GM19240 (cell line): ENCODE measurements around a stretch of chr13.

DNA sequence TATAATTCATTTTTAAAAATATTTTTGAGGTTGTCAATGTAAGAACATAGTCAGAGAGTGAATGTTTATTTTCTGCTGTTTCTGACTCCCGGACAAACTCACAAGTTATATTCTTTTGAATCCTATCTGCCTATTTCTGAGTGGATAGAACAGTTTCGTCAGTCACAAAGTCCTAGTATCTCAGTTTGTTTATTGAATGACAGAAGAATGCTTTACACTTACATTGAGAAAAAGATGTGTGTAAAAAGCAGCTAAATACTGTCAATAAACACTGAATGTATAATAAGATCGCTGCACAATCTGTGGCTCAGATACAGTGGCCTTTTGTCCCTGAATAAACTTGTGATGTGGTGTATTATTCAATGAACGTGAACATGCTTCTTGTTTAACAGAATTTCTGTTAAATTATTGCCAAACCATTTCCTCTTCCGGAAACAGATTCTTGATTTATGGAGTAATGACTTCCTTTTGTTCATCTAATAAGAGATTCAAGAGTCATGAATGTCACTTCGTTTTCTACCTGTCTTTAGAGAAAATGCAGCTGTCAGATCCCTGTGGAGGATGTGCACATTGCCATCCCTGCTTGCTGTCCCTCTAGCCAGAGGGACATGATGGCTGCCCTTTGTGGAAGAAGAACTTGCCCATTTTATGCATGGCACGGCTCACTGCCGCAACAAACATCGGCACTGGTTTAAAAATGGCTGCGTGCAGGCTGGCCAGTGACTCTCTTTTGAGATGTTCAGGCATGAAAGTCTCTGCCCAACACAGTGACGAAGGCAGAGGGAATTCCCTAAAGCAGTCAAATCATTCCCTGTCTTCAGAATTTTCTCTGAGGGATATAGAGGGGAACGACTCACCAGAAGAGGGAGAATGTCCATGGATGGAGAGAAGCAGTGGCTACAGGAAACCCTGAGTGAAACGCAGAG, 3.2 kb upstream of the TNFSF13B start:
- RRBS: no CpG with 5 or more reads among the region's 13 CpGs

- RRBS: no CpG with 5 or more reads among the region's 8 CpGs
These were observed 150.0 kb downstream of the MYO16 start for GRCh38 chr13:108779317-108779963.

GRCh38 chr13:108963324-108963642, 333.9 kb downstream of the MYO16 start:
- RRBS: no CpG with 5 or more reads among the region's 2 CpGs

DNA sequence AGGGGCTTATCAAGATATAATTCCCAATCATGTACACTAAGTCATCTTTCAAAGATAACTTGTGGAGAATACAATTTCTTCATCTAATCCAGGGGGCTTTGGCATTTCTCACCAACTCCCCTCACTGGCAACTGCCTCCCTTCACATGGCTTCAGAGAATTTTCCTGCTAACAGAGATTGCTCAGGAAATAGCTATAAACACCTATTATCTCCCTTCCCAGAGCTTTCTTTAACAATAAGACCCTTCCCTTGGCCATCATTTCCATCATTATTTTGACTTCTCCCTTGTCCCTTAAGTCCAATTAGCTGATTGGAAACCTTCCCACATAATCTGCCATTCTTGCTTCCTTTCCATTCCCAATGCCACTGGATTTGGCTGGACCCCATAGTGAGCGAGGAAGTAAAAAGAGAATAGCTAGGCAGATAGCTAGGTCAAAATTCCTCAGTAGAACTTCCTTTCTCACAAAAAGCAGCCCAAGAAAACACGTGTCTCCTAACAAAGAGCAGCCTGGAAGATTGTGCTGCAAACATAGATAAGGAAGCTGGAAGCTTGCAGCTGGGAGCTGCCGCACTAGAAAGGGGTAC, 522.0 kb downstream of the IRS2 start:
- RRBS: no CpG with 5 or more reads among the region's 3 CpGs

DNA sequence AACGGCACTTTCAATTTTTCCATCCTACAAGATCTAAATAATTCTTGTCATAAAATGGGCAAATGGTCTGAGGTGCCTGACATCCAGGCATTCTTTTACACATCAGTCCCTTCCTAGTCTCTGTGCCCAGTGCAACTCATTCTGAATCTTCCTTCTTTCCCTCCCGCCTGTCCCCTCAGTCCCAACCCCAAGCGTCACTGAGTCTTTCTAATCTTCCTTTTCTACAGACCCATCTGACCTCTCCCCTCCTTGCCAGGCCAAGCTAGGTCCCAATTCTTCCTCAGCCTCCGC, 519.7 kb downstream of the IRS2 start:
- RRBS: no CpG with 5 or more reads among the region's 4 CpGs

GRCh38 chr13:109309858-109310612, 476.3 kb downstream of the IRS2 start:
- RRBS: no CpG with 5 or more reads among the region's 11 CpGs

DNA sequence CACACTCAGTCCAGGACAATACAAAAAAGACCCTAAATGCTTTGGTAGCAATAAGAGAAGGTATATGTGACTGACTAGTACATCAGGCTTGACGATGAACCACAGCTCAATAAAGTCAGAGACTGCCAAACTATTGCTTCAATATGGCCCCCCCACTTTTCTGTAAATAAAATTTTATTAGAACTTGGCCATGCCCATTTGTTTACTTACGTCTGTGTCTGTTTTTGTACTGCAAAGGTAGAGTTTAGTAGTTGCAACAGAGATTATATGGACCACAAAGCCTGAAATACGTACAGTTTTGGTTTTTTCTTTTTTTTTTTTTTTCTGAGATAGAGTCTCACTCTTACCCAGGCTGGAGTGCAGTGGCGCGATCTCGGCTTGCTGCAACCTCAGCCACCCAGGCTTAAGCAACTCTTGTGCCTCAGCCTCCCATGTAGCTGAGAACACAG, 136.6 kb downstream of the IRS2 start:
- RRBS: no CpG with 5 or more reads among the region's 6 CpGs

GRCh38 chr13:109704443-109705807, 81.5 kb downstream of the IRS2 start:
- RRBS: no CpG with 5 or more reads among the region's 35 CpGs

DNA sequence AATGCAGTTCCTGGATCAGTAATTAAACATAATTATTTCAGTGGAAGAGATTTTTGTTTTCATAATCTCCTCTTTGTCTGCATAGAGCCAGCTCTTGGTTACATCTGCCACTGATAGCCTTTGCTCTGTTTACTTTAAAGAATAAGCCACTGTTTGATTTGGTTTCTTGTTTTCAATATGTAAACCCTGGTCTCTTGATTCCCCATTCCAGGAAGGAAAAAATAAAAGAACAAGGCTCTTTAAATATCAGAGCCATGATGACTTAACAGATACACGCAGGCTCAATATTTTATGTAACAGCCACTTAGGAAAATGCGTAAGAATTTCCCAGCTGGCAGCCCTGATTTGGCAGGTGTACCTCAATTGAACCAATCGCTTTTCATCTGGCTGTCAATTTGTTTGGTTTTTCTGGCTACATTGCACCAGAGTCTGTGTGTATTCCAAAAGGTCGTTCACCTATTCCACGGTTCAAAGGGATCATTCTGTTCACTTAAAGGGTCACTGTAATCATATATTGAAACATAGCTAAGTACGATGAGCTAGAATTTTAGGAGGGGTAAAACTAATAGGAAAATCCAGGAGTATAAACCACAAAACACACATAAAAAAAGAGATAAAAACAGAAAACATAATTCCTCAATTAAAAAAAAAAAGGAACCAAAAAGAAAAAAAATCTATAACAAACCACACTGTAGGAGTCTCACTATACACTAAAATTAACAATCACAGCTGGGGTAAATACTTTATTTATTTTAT, 65.5 kb downstream of the IRS2 start:
- RRBS: no CpG with 5 or more reads among the region's 6 CpGs

GRCh38 chr13:109723057-109723516, 63.3 kb downstream of the IRS2 start:
- RRBS: no CpG with 5 or more reads among the region's 3 CpGs

DNA sequence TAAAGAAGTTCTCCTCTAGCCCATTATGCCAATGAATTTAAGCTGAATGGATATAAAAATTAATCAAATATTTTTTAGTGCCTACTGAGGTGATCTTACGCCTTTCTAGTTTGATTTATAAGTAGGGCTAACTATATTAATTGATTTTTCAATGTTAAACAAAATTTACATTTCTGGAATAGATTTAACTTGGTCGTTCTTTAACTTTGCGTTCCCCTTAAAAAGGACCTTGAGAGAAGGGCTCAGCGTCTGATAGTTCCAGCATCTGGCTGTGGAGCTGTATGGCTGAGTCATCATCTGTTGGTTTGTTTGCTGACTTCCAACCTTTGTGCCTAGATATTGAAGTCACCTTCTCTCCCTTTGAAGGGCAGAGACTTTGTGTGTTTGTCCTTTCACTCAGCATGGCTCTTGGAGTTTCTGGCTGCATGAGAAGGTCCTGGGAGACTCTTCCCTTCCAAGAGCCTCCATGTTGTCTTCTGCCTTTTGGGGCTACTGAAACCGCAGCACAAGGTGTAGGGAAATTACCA, 16.5 kb upstream of the IRS2 start:
- RRBS: no CpG with 5 or more reads among the region's 5 CpGs

DNA sequence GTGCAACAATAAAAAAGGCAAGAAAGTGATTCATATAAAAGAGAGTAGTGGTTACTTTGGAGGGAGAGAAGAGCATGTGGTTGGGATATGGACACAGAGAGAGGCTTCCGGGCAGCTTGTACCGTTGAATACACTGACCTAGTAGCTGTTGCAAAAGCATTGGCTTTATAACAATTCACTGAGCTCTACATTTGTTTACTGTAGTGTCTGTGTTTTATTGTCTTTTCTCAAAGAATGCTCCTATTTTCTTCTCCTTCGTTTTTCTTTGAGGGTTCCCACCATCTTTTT, 29.7 kb upstream of the IRS2 start:
- RRBS: no CpG with 5 or more reads among the region's 3 CpGs

DNA sequence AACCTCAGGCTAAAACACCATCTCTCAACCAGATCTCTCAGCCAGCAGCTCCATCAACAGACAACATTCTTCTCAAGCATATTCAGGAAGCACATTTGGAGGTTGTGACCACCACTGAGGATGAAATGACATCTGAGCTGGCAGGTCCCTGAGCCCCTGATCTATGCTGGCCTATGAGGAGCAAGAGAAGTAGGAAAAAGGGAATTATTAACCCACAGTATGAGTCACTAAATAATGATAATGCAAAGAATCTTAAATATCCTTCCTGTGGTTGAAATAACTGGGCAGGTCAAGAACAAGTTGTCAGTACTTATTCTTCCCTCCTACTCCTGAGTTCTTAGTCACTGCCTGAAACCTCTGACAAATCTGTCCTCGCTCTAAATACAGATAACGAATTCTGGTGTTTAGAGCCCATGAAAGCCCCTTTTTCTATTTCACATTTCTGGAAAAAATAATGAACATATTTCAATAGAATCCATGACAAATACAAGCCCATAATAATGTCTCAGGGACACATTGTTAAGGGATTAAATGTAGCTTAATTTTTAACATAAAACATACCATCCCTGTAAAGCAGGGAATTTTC, 225.8 kb upstream of the IRS2 start:
- RRBS: no CpG with 5 or more reads among the region's 2 CpGs

- RRBS: no CpG with 5 or more reads among the region's 5 CpGs
These were observed 237.3 kb upstream of the IRS2 start for GRCh38 chr13:110023573-110024119.

DNA sequence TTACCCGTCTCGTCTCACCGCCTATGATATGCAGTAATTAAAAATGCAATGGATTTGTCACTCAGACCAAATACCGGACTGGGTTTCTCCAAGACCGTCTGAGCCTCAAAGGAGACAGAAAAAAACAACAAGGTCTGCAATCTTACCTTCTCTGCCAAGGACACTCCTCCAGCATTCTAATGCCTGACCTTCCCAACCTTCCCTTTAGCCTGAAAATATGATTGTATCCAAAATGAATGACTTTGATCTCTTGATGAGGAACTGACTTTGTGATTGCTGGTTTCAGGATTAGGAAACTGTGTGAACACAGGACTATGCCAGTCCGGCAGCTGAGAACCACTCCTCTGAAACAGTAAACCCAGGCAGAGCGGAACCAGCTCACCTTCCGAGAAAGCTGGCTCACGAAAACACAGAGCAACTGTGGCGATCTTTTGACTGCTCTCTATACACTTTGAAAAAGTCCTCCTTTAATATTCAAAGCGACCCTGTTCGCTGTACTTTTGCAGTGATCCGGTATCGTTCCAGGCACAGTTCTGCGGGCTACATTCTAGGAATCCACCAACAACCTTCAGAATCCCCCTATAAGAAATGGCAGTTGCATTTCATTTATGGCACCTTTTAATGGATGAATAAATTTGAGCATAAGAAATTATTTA, 258.8 kb upstream of the IRS2 start:
- RRBS: no CpG with 5 or more reads among the region's 15 CpGs

GRCh38 chr13:110106783-110107265, 200.1 kb downstream of the COL4A1 start:
- RRBS: no CpG with 5 or more reads among the region's 4 CpGs

- RRBS: no CpG with 5 or more reads among the region's 19 CpGs
These were observed 168.4 kb downstream of the COL4A1 start for GRCh38 chr13:110138535-110138967.

GRCh38 chr13:110181200-110181584, 125.8 kb downstream of the COL4A1 start:
- RRBS: no CpG with 5 or more reads among the region's 11 CpGs

- RRBS: no CpG with 5 or more reads among the region's 3 CpGs
These were observed 109.6 kb downstream of the COL4A1 start for GRCh38 chr13:110197387-110197784.

DNA sequence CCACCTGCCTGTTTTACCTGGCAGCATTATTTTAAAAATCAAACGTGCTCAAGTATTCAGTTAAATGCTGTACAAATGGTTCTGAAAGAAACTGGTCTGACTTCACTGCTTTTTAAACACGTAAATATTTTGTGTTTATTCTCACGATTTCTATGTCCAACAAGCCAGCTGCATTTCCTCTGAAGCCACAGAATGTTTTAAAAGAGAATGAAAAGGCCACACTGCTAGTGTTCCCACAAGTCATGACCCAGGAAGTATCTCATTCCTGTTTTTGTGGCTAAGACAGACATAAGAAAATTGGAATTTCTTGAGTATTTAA, 81.1 kb downstream of the COL4A1 start:
- RRBS: no CpG with 5 or more reads among the region's 3 CpGs